UCH-1 (cell line): ENCODE results near the gene SMAD7.

DNA sequence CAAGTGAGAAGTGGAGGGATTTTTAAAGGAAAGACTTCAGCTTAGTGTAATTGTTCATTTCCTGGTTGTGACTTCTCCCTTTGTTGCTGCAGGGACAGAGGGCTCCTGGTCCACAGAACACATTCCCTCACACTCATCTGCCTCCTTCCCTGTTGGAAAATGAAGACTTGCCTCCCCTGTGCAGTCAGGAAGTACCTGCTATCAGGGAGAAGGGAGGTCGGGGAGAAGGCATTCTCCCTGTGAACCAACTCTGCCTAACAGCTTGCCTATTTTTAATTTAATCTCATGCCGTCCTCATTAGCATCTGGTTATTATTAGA is 232.5 kb upstream of the SKOR2 start:
- RRBS = no CpG with 5 or more reads among the region's 2 CpGs

DNA sequence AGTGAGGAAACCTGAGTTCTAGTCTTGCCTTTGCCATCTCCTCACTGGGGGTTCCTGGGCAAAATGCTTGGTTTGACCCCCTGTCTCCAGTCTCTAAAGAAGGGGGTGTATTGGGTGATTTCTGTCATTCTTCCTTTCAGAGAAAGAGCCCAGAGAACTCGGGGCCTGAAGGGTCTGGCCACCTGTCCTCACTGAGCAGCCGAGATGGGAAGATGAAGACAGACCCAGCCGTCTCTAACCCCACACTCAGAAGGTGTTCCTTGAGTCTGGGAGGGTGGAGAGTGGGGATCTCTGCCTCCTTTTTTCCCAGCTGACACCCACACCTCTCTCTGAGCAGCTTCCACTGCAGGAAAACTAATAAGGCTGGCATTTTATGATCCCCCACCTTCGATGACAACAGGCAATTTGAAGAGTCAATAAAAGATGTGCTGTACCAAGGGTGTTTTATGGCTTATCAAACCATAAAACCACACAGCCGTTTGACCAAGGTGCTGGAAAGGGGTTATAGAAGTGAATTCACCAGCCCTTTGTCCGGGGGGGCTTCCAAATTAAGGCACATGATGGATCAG is 213.8 kb downstream of the SMAD2 start:
- RRBS = no CpG with 5 or more reads among the region's 6 CpGs

DNA sequence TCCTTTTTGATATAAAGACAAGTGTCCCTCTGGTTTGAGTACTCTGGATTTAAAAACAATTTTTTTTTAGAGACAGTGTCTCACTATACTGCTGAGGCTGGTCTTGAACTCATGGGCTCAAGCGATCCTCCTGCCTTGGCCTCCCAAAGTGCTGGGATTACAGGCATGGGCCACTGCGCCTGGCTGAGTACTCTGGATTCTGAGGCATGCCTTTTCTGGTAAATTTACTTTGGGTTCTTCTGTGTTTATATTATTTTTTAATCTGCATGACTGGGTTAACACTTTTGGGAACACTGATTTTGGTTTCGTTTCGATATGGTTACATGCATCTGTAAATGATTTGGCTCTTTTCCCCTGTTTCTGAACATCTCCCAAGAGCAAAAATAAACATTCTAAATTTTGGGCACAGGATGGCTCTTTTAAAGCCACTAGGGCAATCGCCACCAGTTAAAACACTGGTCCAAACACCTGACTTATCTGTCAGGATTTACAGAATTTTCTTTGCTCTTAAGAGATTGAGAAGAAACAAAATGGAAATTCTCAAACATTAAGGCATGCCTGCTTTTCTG is 113.0 kb downstream of the SMAD2 start:
- RRBS = no CpG with 5 or more reads among the region's 5 CpGs

DNA sequence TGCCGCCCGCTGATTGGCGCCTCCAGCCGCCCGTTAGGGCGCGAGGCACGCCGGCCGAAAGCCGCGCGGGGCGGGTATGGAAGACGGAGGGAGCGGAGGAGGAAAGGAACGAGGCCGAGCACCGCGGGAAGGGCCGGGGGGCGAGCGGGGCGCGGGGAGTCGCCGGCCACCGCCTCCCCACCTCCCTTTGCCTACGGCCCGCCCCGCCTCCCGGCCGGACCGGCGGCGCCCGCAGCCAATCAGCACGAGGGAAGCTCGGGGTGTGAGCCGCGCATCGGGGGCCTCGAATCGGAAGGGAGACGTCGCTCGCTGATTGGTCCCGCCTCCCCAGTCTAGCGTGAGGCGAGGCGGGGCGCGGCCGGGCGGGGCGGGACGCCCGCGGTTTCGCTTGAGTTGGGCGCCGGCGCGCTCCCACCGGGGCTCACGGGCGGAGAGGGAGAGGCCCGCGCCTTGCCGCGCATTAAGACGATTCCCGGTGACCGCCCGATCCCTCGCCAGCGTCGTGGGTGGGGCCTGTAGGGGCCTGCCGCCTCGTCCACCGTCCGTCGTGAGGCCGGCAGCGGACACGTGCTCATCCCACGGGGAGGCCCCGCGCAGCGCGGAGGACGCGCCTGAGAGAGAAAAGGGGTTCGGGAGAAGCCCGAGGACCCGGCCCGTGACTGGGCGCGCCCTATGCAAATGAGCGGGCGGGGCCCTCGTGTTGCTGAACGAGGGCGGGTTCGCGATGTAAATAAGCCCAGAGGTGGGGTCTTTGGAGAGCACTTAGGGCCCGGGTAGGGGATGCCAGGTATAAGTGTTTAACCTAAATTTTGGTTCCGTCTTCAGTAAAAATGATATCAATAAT is 693 bp upstream of the SMAD2 start:
- RRBS = 5% methylated on average over 61 of the region's 108 CpGs

DNA sequence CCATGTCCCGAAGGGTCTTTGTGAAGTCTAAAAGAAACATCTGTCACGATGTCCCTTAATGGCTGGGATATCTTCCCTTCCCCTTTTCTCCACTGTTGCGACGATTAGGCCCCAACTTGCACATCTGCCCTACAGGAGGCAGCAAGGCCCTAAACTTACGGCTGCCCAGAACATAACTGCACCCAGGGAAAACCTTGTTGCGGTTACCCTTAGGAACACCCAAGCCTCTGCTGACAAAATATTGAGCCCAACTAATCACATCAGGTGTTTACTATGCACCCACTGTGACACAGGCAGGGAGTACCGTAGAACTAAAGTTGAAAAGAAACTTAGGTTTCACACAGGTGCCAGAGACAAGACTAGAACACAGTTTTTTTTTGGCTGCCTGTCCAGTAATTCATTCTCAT is 1.3 kb upstream of the SMAD2 start:
- RRBS = no CpG with 5 or more reads among the region's 7 CpGs

- RRBS = 3% methylated on average over 30 of the region's 82 CpGs
These were observed 77.6 kb upstream of the SMAD2 start for GRCh38 chr18:48007577-48008910.

GRCh38 chr18:48049567-48050537 is 119.4 kb upstream of the SMAD2 start:
- RRBS = no CpG with 5 or more reads among the region's 14 CpGs

- RRBS = no CpG with 5 or more reads among the region's 4 CpGs
These were observed 108.8 kb downstream of the ZBTB7C start for GRCh38 chr18:48300330-48300812.

GRCh38 chr18:48547731-48548407 is 9.0 kb downstream of the CTIF start:
- RRBS = no CpG with 5 or more reads among the region's 9 CpGs

DNA sequence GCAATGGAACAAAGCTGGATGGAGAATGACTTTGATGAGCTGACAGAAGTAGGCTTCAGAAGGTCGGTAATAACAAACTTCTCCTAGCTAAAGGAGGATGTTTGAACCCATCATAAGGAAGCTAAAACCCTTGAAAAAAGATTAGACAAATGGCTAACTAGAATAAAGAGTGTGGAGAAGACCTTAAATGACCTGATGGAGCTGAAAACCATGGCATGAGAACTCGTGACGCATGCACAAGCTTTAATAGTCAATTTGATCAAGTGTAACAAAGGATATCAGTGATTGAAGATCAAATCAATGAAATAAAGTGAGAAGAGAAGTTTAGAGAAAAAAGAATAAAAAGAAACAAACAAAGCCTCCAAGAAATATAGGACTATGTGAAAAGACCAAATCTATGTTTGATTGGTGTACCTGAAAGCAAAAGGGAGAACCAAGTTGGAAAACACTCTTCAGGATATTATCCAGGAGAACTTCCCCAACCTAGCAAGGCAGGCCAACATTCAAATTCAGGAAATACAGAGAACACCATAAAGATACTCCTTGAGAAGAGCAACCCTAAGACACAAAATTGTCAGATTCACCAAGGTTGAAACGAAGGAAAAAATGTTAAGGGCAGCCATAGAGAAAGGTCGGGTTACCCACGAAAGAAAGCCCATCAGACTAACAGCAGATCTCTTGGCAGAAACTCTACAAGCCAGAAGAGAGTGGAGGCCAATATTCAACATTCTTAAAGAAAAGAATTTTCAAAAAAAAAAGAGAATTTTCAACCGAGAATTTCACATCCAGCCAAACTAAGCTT is 111.5 kb downstream of the CTIF start:
- RRBS = no CpG with 5 or more reads among the region's 7 CpGs

- RRBS = no CpG with 5 or more reads among the region's 9 CpGs
These were observed 18.8 kb downstream of the SMAD7 start for GRCh38 chr18:48931864-48932494.

DNA sequence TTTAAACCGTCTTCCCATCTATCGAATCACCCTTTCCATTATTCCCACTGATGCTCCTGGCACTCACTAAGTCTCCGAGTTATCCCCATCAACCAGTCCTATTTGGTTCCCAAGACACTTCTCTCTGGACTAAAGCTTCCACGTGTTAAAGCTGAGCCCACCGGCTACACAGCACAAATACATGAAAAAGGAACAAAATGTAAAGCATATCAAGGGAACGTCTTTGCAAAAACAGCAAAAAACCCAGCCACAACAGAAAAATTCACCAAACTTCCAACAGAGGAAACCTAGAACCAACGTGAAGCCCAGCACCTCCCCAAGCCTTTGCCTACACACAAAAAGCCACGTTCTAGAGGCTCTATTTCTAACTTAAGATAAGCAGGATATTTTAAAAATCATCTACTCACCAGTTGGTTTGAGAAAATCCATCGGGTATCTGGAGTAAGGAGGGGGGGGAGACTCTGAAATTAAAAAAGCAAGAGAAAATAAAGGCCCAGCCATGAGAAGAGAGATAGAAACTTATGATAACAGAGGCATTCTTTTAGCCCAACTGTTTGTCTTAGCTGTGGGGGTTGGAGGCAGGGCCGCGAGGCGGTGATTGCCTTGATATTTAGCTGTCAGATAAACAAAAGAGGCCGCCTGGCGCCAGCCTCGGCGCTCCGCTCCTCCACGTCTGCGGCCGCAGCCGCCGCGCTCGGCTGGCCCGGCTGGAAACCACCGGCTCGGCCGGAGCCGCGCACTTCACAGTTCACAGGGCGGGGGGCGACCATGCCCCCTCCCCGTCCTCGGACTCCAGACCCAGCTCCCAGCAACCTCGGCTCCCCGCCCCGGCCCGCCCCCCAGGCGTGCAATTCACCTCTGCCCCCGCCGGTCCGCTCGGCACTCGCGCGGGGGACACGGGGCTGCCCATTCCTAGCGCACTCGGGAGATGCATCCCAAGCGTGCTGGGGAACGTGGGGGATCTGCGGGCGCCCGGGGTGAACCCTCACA is 2.5 kb downstream of the SMAD7 start:
- RRBS = 4% methylated on average over 11 of the region's 54 CpGs

- RRBS = no CpG with 5 or more reads among the region's 16 CpGs
These were observed at the start of gene SMAD7 for GRCh38 chr18:48950952-48951334. Gene SMAD7 (minus strand): TSS chr18:48950965.

- RRBS = no CpG with 5 or more reads among the region's 2 CpGs
These were observed 2.3 kb upstream of the SMAD7 start for GRCh38 chr18:48953232-48953376.

DNA sequence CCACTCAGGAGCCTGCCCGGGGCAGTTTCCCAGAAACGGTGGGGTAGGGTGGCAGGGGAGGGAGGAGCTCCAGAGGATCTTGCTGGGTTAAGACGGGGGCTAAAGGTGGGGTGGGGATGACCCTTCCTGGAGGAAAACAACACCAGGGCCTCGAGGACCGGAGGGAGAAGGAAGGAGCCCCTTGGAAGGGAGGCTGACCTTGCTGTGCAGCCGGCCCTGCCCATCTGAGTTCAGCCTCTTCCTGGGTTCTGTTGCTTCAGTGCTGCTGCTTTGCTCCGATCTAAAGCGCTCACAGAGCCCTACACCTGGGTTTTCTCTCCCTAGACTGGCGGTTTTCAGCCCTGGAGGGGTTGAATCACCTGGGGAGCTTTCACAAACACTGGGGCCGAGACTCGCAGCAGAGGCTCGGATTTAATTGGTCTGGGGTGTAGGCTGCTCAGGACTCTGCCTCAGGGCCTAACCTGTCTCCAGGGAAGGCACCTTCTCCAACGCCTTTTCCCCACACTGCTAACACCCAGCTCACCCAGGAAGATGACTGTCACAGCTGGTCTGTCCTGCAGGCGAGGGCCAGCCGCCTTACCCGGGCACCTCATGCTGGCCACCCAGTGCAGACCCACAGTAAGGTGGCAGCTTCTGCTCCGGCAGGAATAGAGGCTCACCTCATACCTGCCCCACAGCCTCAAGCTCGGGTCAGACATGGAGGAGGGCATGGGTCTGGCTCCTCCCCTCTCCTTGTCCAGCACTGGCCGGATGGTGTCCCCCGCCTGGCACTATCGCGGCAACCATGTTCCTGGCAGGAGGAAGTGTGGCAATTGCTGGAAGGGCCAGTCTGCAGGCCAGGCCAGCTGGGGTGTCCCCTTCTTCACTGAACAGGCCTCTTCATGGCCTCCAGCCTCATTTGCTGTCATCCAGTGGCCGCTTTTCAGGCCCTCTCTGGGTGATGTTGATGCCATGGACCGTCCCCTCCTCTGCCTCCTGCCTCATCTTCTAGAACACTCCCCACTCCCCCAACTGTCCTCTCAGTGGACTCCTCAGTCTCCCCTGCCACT is 41.1 kb upstream of the SMAD7 start:
- RRBS = 74% methylated on average over 4 of the region's 24 CpGs

DNA sequence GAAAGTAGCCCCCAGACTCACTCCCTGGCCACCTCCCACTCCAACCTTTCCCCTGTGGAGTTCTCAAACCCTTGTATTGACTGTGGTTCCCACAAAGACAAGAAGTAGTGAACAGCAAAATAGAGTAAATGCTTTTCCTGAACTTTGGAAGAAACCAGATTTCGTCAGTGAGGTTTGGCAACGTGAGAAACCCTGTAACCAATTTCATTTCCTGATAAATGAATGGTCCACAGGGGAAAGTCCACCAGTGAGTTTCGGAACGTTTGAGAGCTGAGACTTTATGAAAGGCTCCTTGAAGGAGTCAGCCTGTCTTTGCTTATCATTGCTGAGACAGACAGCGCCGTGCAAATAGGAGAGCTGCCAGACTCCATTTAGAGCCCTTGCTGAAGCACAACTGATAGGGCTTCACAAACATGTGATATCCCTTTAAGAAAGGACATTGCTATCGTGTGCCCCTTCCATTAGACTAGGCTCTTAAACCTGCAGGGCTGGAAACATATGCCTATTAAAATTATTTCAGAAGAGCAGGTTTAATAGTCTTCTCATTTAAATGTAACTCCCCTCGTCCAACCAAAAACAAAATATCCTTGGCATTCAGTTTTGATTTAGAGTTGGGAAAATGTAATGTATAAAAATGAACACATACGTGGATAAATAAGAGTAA is 121.8 kb upstream of the SMAD7 start:
- RRBS = no CpG with 5 or more reads among the region's 9 CpGs

- RRBS = no CpG with 5 or more reads among the region's 3 CpGs
These were observed 209.3 kb upstream of the SMAD7 start for GRCh38 chr18:49159922-49160652.

DNA sequence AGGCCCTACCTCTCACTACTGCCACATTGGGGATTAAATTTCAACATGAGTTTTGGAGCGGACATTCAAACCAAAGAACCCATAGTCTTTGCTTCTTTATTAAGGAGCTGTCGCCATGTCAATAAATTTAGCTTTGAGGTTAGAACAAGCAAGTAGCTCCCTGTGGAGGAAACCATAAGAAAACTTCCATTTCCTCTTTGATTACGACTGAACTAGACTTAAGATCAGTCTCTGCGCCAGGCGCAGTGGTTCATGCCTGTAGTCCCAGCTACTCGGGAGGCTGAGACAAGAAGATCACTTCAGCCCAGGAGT is 10.5 kb downstream of the C18orf32 start:
- RRBS = no CpG with 5 or more reads among the region's 6 CpGs

DNA sequence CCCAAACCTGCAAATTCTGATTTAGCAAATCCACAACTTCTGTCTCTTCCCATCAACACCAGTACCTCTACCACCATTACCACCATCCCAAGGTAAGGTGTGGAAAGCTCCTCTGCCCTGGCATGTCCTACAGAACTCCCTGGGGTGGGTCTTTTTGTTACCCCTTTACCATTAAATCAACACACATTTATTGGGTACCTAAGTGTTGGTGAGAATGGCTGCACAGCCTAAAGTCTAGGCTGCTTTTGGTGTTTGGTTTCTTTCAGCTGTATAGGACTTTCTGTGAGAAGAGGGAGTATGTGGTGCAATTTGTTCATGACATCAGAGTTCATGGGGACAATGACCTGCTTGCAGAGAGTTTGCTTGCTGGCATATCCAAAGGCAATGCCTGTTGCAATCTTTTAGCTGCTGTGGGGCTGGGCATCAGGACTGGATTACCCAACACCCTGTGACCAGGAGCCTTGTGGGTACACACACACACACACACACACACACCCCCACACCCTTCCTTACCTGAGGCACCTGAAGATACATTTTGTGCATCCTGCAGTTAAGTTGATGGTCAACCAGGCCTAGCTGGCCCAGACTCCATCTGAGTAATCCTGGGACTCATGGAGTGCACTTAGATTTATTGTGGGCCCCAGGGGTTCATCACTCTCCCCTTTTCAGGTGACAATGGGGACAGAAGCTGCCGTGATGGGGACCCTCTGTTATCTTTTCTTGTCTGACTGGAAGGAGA is 68.4 kb downstream of the LIPG start:
- RRBS = no CpG with 5 or more reads among the region's 1 CpG

DNA sequence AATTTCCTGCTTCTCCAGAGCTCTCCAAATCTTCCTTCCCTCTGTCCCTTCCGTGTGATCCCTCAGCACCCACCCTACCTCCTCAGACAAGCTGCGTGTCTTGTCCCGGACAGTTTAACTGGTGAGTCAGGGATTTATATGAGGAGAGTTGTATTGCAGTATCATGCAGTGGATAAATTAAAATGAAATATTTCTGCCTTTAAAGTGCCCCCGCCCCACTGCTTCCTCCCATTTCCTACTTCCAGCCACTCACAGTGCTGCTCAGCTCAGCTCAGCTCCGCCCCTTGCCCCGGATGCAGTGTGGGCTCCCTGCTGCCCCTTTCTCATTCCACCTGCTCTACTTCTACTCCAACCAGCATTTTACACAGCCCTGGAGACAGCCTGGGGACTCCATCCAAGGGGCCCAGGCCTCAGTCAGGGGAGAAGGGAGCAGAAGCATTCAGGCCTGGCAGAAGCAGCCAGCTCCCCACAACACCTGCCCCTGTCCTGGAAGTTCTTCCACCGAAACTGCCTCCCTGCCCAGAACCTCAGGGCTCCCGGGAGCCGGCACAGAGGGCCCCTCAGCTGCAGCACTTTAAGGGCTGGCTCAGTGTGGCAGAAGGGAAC is 102.1 kb downstream of the LIPG start:
- RRBS = no CpG with 5 or more reads among the region's 9 CpGs